Karpas-422 (cell line): ENCODE measurements around a stretch of chr6.

DNA sequence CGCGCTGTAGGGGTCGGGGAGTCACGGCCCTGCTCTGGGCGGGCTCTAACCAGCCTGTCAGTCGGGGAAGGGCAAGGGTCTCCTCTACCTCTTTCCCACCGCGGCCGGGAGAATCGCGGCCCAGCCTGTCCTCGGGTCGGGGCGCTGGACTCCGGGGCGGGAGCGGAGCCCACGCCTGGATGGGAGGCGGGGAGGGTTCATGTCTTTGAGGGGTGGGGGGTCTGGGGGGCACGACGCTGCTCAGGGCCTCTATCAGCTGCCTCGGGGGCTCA is 1.1 kb downstream of the CDKN1A start:
- PRO-cap: no peak
- RAMPAGE, long total RNA: no peak

- PRO-cap: no peak
- RAMPAGE, long total RNA: no peak
These were observed 7.1 kb upstream of the RAB44 start for GRCh38 chr6:36690558-36690954.

DNA sequence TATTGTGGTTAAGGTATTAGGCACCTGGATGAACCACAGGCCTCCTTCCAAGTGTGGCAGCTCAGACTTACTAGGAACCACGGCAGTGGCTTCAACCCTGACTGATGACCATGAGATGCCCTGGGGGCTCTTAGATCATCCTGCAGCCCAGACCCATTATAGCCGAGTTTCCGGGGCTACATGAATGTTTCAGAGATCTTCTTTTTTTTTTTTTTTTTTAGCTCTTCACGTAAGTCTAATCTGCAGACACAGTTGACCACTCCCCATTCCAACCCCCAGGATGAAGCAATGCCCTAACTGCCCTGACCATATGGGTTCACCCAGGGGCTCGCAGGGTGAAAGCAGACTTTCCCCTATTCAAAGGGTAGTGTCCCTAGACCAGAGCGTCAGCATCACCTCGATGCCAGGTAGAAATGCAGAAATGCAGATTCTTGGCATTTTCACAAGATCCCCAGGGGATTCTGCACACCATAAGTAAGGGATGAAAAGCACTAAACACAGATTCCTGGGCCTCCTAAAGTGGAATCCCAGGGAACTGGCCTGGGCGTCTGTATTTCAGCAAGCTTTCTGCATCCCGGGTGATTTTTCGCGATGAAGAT is 56.5 kb downstream of the RAB44 start:
- PRO-cap: no peak
- RAMPAGE, long total RNA: no peak

- PRO-cap: no peak
- RAMPAGE, long total RNA: no peak
These were observed 70.8 kb downstream of the CPNE5 start for GRCh38 chr6:36768488-36768794.

- PRO-cap: no peak
- RAMPAGE, long total RNA: no peak
These were observed 45.4 kb downstream of the CPNE5 start for GRCh38 chr6:36793374-36794662.

DNA sequence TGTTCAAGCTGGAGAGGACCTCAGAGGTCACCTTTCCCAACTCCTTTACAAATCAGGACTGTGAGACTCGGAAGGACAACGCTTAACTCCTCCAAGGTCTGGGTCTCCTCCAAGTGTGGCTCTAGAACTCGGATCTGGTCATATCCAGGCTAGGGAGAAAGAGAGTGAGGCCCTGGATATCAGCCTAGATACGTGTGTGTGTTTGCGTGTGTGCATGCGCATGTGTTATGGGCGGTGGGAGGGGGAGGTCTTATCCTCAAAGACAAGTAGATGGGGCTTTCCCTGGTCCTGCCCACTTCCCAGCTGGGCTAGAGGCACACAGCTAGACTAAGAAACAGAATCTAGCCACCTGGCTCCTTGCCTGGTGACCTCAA is 13.3 kb downstream of the CPNE5 start:
- PRO-cap: no peak
- RAMPAGE, long total RNA: no peak

DNA sequence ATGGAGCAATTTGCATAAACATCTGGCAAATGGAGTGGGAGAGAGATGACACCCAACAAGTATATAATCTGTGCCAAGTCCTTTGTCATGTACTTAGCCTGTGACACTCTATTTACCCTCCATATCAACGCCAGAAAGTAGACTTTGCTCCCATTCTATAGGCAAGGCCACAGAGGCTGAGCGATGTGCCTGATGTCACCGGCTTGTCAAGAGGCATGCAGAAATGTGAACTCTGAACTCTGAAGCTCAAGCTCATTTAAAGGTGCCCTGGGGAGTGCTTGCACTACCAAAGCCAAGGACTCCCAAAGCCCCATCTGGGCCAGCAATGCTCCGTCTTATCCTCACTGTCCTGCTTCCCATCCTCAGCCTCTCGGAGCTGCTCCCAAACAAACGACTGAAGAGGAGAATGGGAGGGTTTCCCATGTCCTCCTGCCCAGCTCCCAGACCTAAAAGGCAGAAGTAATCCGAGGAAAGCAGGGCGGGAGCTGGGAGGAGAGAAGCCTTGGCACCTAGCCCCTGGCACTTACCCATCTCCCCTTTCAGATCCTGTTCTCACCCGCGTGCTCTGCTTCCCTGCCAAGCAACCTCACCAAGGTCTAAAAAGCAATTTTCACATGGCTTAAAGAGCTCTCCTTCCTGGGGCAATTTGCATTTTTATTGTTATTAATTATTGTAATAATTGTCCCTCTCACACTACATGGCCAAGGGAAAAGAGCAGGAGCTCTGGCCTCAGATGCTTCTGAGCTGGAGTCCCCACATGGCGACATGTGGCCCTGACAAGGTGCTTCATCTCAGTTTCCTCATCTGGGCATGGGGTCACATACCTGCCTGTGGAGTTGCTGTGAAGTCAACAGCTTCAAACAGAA is 9.1 kb downstream of the CPNE5 start:
- PRO-cap: no peak
- RAMPAGE, long total RNA: no peak

DNA sequence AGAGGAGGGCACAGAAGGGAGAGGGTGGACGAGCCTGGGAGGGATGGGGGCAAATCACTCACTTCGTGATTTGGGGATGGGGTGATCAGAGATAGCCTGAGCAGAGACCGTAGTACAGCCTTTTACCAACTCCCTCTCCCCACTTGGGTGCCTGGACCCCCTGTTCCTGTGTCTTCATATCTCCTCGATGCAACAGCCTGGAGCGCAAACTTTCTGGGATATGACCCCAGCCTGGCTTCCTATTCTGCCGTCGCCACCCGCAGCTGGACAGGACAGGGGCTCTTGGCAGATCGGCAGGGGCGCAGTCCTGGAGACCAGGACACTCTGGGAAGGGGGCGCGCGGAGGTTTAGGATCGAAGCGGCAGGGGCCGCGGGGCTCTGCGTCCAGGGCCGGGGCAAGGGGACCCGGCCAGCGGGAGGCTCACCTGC is 372 bp downstream of the CPNE5 start:
- PRO-cap: no peak
- RAMPAGE, long total RNA: no peak

DNA sequence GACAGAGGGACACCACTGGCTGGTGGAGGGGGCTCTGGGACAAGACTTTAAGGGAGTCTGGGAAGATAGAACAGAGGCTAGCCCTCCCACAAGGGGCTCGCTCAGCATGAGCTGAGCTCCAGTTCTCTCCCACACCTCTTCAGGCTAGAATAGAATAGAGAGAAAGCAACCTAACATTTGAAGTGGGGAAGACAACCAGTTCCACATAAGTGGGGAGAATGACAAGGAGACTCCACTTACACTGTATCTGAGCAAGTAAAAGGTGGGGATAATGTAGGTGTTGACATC is 7.0 kb downstream of the PPIL1 start:
- PRO-cap: no peak
- RAMPAGE, long total RNA: no peak

- PRO-cap: no peak
- RAMPAGE, long total RNA: no peak
These were observed 26.9 kb downstream of the C6orf89 start for GRCh38 chr6:36912559-36913106.

- PRO-cap: no peak
- RAMPAGE, long total RNA: no peak
These were observed 10.5 kb downstream of the MTCH1 start for GRCh38 chr6:36975514-36975921.

GRCh38 chr6:36977874-36978287 is 8.1 kb downstream of the MTCH1 start:
- PRO-cap: no peak
- RAMPAGE, long total RNA: no peak

DNA sequence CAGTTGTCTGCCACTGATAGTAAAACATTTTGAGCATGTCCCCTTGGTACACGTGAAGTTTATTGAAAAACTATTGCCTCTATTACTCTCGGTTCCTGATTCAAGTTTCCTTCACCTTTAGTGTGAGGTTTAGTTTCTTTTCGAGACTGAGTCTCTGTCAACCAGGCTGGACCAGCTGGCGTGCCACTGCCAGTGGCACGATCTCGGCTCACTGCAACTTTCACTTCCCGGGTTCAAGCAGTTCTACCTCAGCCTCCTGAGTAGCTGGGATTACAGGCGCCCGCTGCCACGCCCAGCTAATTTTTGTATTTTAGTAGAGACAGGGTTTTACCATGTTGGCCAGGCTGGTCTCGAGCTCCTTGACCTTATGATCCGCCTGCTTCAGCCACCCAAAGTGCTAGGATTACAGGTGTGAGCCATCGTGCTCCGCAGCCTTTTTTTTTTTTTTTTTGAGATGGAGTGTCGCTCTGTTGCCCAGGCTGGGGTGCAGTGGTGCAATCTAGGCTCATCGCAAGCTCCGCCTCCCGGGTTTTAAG is 6.0 kb downstream of the PIM1 start:
- PRO-cap: no peak
- RAMPAGE, long total RNA: no peak

DNA sequence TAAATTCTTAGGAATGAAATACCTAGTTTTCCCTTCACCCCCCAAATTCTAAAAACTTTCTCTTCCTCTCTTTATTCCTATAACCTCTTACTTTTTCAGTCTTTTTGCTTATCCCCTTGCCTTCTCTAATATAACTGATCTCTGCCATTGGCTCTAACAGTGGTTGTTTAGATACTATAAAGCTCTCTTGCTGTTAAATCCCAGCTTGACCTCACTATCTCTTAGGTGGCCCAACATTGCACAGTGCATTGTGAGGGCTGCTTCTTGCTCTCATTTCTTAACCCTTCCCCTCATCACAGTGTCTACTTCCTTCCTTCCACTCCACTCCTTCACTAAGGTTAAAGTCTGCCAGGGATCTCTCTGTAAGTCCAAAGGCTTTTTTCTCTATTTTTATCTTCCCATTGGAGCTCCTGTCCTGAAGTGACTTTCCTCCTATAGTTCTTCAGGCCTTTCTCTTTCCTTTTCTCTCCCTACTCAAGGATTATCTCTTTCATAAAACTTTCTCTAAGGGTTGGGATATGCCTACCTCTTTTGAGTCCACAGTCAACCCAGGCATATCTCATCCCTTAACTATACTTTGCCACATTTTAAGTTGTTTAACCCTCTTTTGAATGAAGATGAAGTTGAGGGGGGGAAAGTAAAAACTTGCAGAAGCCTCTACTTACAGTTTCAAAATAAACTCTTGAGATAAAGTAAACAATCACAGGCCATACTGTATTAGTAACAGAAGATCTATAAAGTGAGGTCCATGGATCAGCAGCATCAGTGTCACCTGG is 4.0 kb upstream of the TBC1D22B start:
- PRO-cap: no peak
- RAMPAGE, long total RNA: no peak

- PRO-cap: no peak
- RAMPAGE, long total RNA: no peak
These were observed 7.4 kb upstream of the CCDC167 start for GRCh38 chr6:37506893-37507610.

DNA sequence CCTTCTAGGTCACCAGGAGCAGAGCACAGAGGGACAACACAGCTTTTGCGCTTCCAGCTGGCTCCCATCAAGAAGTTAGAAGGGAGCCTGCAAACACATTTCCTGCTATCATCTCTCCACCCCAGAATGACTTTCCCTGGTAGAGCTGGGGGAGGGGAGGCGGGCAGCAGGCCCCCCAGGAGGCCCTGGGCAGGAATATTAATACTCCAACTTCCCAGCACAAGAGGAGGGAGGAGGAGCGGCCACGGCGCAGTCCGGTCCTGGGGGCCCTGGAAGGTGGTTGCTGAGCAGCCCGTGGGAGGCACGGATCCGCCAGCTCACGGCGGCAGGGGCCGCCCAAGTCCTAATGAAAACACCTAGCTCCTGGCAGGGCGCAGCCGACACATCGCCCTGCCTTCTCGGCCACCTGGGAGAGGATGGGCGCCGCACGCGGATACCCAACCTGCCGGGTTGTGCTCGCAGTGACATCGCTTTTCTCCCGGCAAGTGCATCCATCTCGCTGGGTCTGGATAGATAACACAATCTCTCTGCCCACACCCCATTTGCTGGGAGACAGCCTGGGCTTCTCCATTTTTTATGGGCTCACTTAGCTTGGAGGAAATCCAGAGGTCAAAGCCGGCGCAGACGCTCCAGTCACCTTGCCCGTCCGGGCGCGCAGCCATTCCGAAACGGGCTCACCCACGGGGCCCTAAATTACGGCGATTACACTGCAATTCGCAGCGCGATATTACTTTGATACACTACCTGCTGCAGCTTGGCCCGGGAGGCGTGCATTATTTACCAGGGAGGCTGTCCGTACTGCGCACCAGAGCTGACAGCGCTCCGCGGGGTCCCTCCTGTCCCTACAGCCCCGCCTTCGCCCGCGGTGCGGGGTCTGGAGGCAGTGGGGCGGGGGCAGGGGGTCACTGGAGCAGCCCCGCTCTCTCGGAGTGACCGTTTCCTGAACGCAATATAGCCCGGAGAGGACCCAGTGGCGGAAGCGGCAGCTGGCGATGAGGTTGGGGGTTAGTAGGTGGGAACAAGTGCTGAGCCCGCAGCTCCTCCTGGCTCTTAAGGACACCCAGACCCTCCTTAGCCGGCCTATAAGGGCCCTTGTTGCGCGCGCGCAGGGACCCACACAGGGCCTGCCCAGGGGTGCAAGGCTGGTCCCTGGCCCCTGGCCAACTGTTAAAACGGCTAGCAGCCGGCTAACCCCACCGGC is 36.2 kb upstream of the CCDC167 start:
- PRO-cap: no peak
- RAMPAGE, long total RNA: no peak

- PRO-cap: no peak
- RAMPAGE, long total RNA: no peak
These were observed 34.2 kb upstream of the MDGA1 start for GRCh38 chr6:37731893-37732326.

GRCh38 chr6:37741984-37742648 is 44.4 kb upstream of the MDGA1 start:
- PRO-cap: no peak
- RAMPAGE, long total RNA: no peak

- PRO-cap: no peak
- RAMPAGE, long total RNA: no peak
These were observed 1.2 kb downstream of the ZFAND3 start for GRCh38 chr6:37820665-37821218.

DNA sequence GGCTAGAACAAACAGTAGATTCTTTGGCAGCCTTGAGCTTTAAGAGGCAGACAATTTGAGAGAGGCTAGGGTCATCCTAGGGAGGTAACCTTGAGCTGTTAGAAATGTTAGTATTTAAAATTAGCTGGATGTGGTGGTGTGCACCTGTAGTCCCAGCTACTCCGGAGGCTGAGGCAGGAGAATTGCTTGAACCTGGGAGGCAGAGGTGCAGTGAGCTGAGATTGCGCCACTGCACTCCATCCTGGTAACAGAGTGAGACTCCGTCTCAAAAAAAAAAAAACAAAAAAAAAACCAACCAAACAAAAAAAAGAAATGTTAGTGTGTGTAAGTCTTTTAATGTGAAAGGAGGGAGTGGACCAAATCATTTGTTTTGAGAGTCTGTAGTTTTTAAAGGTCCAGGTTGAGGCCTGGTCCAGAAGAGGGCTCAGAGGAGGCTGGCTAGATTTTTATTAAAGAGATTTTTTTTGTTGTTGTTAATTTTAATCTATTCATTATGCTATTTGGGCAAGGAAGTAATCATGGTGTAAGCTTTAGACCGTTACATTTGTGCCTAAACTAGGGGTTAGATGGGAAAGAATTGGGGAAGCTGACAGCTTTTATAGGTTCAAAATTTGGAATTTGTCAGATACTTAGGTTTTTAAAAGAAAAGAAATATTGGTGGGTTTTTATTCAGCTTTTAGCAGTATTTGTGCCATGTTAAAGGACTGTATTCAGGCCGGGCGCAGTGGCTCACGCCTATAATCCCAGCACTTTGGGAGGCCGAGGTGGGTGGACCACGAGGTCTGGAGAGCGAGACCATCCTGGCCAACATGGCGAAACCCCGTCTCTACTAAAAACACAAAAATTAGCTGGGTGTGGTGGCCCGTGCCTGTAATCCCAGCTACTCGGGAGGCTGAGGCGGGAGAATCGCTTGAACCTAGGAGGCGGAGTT is 112.0 kb downstream of the ZFAND3 start:
- PRO-cap: no peak
- RAMPAGE, long total RNA: no peak